PC-3 (cell line): ENCODE measurements around the genes HCAR2 and MPHOSPH9.

- RAMPAGE, long total RNA, result no peak
Observed at GRCh38 chr12:122702761-122703750, at the start of gene HCAR2. HCAR2 (minus strand) TSS chr12:122703357.

- RAMPAGE, long total RNA, result no peak
Observed at GRCh38 chr12:122749923-122750425, 2.6 kb upstream of the DENR start.

DNA sequence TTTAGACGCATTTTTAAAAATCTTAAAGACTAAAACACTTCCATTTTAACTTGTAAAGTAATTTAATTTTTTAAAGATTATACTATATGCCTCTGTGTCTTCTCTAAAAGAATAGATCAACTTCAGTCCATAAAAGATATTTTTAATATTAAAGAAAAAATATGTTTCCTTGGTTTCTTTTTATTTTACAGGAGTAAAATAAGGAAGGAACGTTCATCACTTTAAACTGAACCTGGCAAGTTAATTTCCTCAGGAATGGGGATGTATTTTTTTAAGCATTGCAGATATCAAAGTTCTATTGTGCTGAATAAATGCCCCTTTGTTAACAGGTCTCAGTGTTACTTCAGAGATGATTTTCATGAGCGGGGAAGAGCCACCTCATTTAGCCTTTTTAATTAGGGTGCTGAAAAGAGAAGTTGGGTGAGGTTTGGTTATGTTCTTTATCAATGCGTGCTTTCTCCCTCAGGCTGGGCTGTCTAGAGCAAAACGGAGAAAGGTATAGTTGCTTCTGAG, 8.1 kb upstream of the HIP1R start:
- RAMPAGE, long total RNA, result no peak

DNA sequence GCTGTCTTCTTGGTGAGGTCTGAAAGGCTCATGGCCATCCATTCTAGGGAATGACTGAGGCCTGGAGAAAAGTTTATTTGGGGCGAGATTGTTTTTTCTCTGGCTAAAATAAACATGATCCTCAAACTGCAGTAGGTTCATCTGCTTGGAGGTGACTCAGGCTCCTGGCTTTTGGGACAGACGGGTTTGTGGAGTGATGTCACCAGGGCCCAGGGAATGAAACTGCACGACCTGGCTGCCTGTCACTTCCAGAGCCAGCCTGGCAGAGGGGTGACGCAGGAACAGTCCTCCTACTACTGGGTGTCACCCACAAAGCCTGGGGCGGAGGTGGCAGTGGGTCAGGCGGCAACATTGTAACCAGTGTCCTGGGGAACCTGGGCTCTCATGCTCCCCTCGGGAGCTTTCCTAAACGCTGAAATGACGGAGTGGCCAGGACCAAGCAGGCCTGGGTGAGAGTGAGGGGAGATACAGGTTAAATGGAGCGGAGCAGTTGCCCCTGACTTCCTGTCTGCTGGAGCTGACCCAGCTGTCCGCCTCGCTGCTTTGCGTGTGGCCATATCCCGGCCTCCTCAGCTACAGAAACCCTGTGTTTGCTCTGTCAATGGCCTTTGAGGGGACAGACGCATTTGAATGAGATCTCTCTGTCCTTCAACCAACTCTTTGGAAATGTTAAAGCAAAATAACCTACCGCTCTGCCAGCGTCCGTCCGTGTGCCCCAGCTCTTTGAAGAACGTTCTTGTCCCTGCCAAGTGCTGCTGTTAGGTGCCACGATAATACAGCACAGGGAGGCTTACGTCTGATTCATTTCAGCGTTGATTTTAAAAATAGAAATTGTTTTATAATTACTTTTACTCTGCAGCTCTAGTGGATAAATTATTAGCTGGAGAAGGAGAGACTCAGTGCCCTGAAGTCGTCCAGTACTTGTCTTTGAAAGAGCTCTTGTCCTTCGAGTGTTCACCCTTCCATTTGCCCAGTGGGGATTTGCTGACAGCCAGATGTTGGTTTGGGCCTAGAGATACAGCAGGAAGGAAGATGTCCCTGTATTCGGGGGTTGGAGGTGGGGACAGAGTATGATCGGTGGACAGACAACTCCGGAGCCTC, 6.6 kb downstream of the HIP1R start:
- RAMPAGE, long total RNA, result no peak

DNA sequence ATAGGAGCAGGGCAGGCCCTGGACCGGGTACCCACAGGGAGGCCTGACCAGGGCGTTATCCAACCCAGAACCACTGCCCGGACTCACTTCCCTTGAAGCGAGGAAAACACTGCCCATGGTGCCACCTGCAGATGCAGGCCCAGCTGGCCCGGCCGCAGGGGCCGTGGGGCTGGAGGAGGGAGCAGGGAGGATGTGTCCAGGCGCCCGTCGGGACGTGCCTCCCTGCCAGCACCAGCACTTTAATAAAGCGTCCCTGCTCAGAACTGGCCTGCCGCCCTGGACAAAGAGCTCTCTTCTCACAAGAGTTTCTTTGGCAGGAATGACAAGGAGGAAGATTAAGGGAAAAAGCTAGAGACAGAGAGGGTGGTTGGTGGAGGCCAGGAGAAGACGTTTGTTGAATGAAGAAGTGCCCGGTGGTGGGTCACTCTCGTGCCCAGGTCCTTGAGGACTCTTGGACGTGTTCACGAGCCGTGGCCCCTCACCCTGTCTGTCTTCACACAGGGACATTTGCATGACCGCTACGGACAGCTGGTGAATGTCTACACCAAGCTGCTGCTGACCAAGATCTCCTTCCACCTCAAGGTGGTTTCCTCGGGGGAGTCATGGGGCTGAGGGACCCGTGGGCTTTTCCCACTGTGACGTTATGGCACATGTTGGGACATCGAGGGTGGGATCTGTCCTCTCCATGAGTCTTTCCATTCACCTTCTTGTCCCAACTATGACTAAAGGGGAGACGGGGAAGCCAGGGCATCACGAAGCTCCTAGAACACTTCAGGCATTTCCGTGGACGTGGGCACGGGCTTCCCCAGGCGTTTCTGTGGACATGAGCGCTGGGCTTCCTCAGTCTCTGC, 14.3 kb downstream of the HIP1R start:
- RAMPAGE, long total RNA, result no peak

- RAMPAGE, long total RNA, result no peak
Observed at GRCh38 chr12:122860247-122861610, 25.5 kb downstream of the HIP1R start.

DNA sequence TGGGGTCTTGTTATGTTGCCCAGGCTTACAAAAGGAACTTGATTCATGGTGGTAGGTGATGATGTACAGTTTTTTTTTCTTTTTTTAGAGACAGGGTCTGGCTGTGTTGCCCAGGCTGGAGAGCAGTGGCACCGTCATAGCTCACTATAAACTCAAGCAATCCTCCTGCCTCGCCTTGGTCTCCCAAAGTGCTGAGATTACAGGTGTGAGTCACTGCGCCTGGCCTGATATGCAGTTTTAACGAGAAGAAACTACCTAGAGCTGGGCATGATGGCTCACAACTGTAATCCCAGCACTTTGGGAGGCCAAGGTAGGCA, 12.9 kb upstream of the VPS37B start:
- RAMPAGE, long total RNA, result no peak

DNA sequence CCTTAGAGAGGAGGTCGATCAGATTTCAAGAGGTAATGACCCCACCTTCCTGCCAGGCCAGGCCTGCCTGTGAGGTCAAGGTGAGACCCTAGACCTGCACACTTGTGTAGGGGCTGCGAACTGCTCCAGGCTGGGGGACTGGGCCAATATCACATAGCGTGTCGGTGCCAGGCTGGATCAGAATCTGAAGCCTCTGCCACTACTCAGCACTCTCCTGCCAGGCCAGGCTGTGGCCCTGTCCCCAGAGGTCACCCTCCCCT, 17.7 kb downstream of the ARL6IP4 start:
- RAMPAGE, long total RNA, result no peak

- RAMPAGE, long total RNA, result no peak
Observed at GRCh38 chr12:123151836-123152165, 911 bp upstream of the PITPNM2 start.

DNA sequence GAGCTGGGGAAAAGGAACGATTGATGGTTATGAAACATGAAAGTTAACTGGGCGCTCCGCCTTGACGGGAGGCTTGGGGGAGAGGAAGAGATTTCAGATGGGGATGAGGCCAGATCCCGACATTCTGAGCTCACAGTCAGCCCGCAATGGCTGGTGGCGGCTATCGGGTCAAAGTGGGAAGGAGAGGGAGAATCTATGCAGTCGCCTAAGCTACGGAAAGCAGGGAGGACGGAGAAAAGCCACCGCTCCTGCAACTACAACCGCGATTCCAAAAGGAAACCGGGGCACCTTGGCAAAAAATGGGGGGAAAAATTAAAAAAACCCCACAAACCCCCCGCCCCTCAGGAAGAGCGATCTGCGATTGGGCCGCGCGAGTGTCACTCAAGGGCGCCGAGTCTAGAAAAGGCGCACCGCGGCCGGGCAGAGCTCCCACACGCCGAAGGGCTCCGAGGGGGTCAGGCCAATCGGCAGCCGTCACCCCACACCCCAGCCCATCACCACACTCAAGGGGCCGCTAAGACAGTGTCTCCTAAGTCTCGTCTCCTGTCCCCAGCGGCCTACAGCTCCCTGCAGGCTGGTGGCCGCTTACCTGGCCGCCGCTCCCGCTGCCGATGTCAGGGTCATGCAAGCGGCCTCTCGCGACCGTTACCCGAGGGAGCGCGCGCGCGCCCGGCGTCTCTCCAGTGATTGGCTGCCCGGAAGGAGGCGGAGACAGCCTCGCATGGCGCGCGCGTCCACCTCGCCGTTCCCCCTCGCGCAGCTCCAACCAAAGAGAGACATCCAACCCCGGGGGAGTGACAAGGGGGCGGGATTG, at the start of gene MPHOSPH9:
TSS of gene MPHOSPH9 (minus strand) at position 656 of the 814 bp plus-strand sequence.
- RAMPAGE, long total RNA, result start-site peak on the minus strand centred at position 651 of the sequence, 11 bp wide, 38 and 26 reads in 2 replicates

DNA sequence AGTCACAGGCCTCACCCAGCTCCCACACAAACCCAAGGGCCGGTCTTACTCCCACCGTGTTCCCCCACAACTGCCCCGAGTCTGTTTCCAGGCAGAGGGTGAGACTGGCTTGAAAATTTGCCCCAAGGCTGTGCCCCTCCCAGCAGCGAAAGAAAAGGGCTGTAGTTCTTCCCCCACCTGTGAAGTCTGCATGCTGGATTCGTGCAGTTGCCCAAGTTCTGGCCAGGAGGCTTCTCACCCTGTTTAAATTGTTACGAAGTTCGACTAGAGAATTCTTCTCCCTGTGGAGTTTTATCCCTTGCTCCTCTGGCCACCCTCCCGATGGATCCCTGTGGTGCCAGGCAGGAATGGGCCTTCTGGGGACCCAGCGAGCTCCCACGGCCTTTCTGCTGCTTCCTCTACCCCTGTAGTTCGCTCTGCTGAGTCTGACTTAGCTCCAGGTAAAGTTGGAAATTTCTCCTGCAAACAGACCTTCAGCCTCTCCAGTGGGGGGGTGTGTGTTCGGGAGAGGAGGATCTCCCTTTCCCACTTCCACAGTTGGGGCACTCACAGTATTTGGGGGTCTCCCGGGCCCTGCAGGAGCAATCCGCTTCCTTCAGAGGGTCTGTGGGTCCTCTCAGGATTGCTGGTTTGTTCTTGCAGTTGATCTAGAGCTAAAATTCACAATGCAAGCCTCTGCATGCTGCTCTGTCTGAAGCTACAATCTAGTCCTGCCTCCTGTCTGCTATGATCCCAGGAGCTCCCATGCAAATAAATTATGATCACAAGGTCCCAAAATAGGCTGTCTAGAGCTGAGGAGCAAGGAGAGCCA, 18.1 kb downstream of the MTRFR start:
- RAMPAGE, long total RNA, result no peak

DNA sequence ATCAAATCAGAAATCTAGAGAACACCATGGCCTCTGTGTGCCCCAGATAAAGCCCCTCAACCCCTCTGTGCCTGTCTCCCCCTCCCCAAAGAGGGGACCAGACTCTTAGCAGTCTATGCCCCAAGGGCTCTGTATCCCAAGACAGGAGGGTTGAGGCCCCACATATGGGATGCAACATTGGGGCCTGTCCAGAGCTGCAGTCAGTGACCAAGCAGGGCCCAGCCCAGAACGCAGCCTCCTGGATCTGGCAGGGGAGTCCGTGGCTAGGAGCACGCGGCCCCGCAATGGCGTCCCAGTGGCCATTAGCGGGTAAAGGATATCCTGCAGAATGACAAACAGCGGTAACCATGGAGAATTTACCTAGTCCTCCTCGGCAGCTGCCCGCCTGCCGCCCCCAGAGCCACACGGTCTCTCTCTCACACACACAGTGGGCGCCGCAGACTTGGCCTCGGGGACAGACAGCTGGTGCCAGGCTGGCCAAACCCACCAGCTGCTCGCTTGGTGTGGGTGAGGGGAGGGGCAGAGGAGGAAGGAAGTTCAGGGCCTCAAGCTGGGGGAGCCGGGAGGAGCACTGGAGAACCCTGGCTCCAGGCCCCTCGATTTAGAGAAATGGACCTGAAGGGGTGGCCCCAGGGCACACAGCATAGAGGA, 3.7 kb downstream of the CDK2AP1 start:
- RAMPAGE, long total RNA, result no peak

DNA sequence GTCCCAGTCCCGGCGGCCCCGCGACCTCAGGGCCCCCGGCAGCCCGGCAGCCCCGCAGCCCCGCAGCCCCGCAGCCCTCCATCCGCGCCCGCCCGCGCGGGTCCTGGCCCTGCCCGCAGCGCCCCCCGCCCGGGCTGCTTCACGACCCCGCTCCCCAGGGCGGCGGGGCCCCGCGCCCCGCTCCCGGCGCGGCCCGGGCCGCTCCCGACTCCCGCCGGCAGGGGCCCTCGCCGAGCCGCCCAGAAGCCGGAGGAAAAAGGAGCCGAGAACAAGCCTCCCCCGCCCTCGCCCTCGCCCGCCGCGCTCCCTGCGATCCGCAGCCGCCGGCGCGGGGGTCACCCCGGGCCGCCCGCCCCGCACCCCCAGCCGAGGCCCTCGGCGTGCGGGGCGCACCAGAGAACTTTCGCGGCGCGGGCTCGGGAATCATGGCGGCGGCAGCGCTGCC, 642 bp downstream of the CDK2AP1 start:
- RAMPAGE, long total RNA, result no peak

DNA sequence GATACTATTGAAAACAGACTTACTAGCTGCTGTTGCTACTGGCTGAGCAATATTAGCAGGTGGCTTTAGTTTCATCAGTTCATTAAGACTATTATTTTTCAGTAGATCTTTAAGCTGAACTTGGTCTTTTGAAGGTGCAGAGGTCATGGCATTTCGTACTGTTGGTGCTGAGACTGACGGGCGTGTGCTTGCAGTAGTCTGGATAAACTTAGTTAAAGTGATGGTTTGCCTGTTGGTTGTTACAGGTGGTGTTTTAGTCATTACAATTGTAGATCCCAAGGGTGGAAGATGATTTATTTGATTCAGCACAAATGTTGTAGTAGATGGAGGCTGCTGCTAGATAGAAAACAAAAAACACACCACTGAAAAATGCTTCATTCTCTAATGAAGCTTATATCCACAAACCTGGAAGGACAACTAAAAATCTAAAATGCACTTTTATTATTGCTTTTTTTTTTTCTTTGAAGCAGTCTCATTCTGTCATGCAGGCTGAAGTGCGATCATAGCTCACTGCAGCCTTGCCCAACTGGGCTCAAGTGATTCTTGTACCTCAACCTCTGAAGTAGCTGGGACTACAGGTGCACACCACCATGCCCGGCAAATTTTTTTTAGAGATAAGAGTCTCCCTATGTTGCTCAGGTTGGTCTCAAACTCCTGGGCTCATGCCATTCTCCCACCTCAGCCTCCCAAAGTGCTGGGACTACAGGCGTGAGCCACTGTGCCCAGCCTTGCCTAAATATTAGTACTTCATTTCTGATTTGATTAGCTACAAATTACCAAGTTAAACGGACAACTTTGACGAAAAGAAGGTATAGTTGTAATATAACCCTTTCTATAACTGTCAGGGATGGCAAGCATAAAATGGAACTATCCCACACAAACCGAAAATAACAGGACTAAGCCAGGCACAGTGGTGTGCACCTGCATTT, 19.1 kb downstream of the SBNO1 start:
- RAMPAGE, long total RNA, result no peak

DNA sequence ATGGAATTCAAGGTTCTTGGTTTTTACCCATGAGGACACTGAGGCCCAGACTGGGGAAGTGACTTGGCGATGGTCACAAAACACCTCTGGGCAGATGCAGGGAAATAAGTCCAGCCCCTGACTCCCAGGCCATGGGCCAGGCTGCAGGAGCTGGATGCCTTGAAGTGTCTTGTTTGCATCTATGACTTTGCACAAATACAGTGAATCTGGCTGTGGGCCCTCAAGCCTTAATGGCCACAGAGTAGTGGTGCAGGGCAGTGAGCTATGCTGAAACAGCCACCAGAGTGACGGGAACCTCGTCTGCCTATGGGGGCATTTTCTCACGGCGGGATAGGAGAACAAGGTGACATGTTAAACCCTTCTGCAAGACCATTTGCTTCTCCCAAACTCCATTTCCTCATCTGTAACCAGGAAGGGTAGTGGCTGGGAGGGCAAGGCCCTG, 3.9 kb downstream of the KMT5A start:
- RAMPAGE, long total RNA, result no peak

GRCh38 chr12:123479252-123479959, 21.5 kb downstream of the SNRNP35 start:
- RAMPAGE, long total RNA, result no peak

DNA sequence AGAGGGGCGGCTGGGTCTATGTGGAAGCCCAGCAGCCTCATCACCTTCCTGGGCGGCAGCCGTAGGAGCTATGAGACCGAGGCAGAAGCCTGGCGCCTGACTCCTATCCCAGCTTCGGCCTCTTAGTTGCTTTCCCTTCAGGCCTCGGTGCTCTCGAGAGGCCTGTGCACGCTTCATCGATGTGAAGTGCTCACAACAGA, 20.2 kb downstream of the RILPL1 start:
- RAMPAGE, long total RNA, result no peak

- RAMPAGE, long total RNA, result no peak
Observed at GRCh38 chr12:123586599-123587201, 2.3 kb downstream of the TMED2 start.

DNA sequence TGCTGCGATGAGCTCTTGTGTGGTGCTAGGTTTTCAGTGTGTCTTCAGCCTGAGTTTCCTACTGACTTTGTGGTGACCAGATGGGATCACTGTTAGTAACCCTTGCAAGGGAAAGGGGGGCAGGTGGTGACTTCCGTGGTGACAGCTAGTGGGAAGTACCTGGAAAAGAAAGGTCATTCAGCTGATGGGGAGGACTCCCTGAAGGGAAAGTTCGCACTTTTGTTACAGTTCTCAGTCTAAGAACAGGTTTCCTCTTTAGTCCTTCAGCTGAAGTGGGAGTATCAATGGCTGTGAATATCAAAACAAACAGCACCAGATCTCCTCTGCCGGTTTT, 2.1 kb downstream of the ATP6V0A2 start:
- RAMPAGE, long total RNA, result no peak

DNA sequence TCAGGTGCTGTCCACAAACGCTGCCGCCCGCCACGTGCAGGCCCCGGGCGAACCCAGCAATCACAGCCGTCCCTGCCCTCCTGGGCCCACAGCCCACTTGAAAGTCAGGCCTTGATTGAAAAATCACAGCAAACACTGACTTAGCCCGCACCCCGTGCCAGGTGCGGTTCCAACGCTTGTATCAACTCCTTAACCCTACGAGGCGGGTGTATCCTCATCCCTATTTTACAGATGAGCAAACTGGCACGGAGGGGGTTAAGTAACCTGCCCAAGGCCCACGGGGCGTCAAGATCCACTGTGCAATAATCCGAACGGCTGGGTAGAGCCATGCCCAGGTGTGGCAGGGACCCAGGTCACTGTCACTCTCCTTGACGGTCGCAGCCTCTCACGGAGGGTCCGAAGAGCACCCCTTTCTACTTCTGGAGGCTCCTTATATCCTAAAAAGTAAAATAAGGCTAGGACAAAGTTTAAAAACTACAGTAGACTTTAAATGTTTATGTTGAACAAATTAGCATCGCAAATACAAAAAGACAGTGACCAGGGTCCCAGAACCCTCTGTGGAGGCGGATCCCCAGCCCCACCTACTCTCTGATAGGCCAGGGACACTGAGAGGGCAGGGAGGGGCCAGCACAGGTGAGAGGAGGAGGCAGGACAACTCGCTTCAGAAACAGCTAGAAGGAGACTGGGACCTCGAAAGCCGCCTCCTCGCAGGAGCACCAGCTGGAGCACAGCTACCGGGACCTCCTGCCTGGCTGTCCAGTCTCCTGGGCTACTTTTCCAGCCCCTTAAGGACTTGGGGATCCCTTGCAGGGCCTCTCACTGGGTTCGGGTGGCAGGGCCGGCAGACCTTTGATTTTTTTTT, 788 bp downstream of the DNAH10 start:
- RAMPAGE, long total RNA, result no peak